CMK (cell line): ENCODE results near the genes FCER1G, FCRLA and FCRLB.

- RRBS: no CpG with 5 or more reads among the region's 8 CpGs
Observed at GRCh38 chr1:160707333-160708158, 4.1 kb downstream of the CD48 start.

- RRBS: no CpG with 5 or more reads among the region's 9 CpGs
Observed at GRCh38 chr1:160781933-160782649, 13.9 kb upstream of the LY9 start.

- RRBS: no CpG with 5 or more reads among the region's 10 CpGs
Observed at GRCh38 chr1:160797028-160797923, 1.3 kb downstream of the LY9 start.

GRCh38 chr1:160861925-160862438 is 705 bp downstream of the CD244 start:
- RRBS: no CpG with 5 or more reads among the region's 5 CpGs

GRCh38 chr1:160925797-160926351 is 28.7 kb downstream of the ITLN2 start:
- RRBS: no CpG with 5 or more reads among the region's 3 CpGs

GRCh38 chr1:161019518-161019989 is 1.4 kb downstream of the F11R start:
- RRBS: no CpG with 5 or more reads among the region's 5 CpGs

- RRBS: no CpG with 5 or more reads among the region's 5 CpGs
Observed at GRCh38 chr1:161021420-161021627, 372 bp upstream of the F11R start.

GRCh38 chr1:161099466-161100085 is 1.4 kb downstream of the KLHDC9 start:
- RRBS: no CpG with 5 or more reads among the region's 5 CpGs

DNA sequence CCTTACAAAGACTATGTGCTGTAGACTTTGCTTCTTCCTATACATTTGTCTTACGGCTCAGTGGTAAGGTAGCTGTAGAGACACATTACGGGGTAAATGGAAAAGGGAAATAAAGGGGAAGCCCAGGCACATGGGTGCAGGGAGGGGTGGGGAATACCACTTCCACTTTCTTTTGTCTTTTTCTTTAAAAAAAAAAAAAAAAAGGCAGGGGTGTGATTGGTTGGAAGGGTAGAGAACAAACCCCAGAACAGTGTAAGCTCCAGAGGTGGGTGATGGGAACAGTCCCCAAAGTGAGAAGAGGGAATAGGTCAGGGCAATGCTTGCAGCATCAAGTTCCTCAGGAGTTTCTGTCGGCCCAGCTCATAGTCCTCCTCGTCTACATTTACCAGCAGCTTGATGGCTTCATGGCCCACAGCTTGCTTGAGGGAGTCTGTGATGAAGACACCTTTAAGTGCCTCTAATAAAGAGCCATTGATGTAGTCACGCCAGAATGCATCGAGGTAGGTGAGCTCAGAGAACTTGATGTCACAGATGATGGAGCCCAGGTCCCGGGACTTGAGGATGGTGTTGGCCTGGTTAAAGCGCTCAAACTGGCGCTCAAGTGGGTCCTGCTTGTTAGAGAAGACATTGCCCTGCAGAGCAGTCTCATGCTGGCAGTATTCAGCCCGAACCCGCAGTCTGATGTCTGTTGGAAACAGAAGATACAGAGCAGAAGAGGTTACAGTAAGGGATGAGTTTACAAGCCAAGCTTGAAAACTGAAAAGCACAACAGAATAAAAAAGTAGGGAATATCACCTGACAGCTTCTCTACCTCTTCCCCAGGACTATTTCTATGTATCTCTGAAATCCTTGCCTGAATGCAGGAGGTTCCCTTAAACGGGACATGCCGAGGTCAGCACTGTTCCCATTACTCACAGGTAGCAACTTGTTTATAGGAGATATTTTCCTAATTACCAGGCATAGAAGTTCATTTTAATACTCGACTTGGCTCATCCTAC is 4.2 kb downstream of the NIT1 start:
- RRBS: no CpG with 5 or more reads among the region's 14 CpGs

DNA sequence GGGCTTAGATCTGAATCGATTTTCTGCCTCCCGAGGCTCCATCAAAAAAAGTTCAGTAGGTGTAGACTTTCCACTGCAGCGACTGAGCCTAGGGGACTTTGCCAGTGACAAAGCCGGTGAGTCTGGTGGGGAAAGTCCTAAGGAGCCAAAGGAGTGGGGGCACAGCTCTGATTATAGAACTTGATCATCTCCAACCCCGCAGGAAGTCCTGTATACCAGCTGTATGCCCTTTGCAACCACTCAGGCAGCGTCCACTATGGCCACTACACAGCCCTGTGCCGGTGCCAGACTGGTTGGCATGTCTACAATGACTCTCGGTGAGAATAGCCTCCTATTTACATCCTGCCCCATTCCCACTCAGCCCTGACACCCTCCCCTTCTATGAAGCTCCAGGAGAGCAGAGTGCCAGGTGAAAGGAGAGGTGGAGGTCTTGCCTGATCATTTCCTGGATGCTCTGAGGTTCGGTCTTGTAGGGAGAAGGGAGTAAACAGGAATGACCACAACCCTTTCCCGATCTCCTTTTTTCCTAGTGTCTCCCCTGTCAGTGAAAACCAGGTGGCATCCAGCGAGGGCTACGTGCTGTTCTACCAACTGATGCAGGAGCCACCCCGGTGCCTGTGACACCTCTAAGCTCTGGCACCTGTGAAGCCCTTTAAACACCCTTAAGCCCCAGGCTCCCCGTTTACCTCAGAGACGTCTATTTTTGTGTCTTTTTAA is 1.2 kb upstream of the PPOX start:
- RRBS: no CpG with 5 or more reads among the region's 15 CpGs

- RRBS: no CpG with 5 or more reads among the region's 19 CpGs
Observed at GRCh38 chr1:161171086-161172294, 5.3 kb downstream of the PPOX start.

DNA sequence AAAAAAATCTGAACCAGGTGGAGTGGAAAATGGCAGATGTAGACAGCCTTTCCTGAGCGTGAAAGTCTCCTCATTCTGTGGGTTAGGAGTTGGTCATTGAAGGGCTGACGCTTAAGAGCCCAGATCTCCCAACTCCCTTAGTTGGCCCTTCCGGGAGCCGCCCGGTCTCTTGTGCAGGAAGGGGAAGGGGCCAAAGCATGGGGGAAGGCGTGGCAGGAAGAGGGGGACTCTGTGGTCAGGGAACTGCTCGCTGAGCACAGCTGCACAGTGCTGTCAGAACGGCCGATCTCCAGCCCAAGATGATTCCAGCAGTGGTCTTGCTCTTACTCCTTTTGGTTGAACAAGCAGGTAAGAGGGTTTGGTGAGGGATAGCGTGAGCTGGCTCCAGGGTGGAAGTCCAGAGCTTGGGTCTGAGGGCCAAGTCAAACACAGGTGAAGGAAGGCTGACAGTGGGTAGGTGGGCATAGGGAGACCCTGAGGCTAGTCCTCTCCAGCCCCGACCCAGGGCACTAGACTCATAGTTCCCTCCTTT is at the start of gene FCER1G:
FCER1G (plus strand) TSS at position 273 of the 532 bp plus-strand sequence.
- RRBS: no CpG with 5 or more reads among the region's 11 CpGs

DNA sequence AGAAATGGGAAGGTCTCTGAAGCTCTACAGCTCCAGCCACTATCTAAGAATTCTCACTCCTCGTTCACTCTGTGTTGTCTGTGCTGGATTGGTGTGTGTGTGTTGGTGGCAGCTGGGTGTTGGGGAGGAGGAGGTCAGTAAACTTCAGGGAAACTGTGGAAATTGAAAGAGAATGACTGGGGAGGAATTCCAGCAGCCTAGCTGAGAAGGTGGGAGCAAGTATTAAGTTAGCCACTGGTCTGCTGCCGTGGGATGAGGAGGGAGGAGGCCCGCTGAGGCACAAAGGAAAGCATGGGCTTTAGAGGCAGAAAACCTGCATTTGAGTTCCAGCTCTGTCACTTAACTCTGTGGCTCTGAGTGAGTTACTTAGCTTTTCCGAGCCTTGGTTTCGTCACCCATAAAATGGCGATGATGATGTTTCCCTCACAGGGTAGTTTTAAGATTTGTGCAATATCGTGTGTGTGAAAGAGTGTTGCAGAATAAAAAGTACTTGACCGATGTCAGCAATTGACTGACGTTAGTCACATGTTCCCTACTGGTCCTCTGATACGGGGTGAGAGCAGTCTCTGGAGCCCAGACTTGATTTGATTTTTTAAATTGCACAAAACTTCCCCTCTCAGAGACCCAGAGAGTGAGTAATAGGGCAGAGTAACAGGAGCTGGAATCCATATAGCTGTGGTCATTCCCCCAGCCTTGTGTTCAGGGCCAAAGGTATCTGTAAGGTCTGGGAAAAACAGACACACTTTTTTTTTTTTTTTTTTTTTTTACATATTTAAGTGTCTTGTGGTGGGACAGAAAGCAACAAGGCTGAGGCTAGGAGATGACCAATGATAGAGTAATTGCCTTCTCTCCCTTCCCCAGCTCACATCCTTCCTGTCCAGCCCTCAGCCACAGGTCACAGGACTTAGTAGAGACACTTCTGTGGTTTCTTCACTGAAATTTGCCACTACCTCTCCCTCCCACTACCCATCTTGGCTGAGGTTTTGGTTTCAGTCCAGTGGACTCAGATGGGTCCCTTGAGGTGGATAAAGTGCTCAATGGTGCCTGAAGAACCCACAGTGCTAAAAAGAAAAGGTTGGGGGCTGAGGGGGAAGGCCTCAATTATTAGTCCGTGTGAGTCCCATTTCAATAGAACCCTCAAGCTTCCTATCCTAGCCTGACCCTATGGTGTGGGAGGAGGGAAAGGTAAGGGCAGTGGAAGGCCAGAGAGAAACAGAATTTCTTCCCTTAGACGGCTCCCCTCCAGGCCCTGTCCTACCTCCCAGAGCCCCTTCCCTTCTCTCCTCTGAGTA is 2.0 kb downstream of the FCER1G start:
- RRBS: no CpG with 5 or more reads among the region's 12 CpGs

- RRBS: no CpG with 5 or more reads among the region's 5 CpGs
Observed at GRCh38 chr1:161225543-161225827, 375 bp upstream of the TOMM40L start.

DNA sequence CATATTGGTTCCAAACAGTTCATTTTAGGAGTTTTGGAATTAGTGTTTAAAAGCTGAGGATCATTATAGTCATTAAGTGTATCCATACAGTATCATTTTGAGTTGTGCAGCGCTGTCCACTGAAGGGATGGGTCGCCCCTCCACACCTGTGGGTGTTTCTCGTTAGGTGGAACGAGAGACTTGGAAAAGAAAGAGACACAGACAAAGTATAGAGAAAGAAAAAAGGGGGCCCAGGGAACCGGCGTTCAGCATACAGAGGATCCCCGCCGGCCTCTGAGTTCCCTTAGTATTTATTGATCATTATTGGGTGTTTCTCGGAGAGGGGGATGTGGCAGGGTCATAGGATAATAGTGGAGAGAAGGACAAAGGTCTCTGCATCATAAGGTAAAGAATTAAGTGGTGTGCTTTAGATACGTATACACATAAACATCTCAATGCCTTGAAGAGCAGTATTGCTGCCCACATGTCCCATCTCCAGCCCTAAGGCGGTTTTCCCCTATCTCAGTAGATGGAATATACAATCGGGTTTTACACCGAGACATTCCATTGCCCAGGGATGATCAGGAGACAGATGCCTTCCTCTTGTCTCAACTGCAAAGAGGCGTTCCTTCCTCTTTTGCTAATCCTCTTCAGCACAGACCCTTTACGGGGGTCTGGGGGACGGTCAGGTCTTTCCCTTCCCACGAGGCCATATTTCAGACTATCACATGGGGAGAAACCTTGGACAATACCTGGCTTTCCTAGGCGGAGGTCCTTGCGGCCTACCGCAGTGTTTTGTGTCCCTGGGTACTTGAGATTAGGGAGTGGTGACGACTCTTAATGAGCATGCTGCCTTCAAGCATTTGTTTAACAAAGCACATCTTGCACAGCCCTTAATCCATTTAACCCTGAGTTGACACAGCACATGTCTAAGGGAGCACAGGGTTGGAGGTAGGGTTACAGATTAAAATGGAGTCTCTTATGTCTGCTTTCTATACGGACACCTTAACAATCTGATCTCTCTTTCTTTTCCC is 1.7 kb downstream of the SDHC start:
- RRBS: no CpG with 5 or more reads among the region's 22 CpGs

DNA sequence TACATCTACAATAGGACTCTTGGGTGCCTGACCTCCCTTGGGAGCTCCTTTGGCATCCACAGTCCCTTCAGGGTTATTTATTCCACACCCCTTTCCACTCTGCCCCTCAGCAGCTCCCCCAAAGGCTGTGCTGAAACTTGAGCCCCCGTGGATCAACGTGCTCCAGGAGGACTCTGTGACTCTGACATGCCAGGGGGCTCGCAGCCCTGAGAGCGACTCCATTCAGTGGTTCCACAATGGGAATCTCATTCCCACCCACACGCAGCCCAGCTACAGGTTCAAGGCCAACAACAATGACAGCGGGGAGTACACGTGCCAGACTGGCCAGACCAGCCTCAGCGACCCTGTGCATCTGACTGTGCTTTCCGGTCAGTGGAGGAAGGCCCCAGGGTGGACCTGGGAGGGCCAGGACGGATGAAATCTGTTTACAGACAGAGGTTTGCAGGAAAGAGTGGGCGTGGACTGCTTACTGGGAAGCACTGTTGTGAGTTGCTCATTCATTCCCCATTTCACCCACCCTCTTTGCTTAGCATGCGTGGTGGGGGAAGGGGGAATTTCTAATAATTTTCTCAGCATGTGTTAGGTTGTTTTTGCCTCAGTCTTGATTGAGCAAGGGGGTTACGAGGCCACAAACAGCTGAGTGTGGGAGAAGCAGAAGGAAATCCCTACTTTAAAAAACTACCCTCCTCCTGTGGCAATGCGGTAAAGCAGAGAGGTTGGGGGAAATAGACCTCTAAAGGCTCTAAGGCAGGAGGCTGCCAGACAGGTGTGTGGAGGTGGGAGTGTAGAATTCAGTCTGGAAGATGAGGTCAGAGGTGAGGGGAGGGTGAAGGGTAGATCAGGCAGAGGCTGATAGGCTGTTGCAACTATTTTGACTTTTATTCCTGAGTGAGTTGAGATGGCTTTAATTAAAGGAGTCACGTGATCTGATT is 1.2 kb downstream of the FCGR2A start:
- RRBS: no CpG with 5 or more reads among the region's 15 CpGs

GRCh38 chr1:161530469-161531479 is 6.4 kb downstream of the HSPA6 start:
- RRBS: no CpG with 5 or more reads among the region's 59 CpGs

DNA sequence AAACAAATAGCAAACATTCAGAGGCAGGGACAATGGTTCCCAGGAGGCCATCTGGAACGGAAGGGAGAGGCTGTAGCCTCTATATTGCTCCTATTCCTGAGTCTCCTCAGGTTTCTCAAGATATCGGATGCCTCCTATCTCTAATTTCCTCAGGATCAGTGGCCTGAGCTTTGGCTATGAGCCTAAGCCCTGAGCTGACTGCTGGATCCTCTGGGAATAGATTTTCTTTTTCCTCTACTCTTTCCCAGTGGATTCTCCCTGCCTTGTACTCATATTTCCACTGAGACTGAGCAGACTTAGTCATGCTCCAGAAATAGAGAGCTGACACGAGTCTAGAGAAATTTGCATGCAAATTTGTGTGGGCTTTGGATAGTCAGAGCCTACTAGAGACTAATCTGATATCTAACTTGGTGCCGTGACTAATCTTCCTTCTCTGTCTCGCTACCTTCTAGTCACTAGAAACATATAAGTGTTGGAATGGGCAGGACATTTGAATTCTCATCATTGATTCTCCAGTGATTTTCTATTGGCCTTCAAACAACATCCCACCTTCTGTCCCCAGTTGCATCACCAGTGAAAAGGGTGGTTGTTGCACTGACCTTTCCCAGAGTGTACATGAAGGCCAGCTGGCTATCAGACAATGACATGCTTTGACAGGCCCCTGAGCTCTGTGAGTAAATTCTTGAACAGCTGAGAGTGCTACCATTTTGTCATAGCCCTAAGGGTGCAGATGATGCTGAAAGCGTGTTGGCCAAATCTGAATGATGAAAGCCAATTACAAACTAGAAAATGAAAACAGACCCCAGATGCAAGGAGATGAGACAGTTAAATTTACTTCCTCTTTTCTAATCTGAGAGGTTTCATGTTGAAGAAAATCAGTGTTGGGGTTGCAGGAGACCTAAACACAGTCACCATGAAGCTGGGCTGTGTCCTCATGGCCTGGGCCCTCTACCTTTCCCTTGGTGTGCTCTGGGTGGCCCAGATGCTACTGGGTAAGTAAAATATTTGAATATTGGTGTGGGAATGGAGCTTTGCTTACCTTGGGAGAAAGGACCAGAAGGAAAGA is at the start of gene FCRLA:
FCRLA (plus strand) TSS at position 878 of the 1,066 bp plus-strand sequence.
- RRBS: no CpG with 5 or more reads among the region's 6 CpGs

- RRBS: no CpG with 5 or more reads among the region's 7 CpGs
Observed at GRCh38 chr1:161718666-161719369, 2.5 kb upstream of the FCRLB start.

DNA sequence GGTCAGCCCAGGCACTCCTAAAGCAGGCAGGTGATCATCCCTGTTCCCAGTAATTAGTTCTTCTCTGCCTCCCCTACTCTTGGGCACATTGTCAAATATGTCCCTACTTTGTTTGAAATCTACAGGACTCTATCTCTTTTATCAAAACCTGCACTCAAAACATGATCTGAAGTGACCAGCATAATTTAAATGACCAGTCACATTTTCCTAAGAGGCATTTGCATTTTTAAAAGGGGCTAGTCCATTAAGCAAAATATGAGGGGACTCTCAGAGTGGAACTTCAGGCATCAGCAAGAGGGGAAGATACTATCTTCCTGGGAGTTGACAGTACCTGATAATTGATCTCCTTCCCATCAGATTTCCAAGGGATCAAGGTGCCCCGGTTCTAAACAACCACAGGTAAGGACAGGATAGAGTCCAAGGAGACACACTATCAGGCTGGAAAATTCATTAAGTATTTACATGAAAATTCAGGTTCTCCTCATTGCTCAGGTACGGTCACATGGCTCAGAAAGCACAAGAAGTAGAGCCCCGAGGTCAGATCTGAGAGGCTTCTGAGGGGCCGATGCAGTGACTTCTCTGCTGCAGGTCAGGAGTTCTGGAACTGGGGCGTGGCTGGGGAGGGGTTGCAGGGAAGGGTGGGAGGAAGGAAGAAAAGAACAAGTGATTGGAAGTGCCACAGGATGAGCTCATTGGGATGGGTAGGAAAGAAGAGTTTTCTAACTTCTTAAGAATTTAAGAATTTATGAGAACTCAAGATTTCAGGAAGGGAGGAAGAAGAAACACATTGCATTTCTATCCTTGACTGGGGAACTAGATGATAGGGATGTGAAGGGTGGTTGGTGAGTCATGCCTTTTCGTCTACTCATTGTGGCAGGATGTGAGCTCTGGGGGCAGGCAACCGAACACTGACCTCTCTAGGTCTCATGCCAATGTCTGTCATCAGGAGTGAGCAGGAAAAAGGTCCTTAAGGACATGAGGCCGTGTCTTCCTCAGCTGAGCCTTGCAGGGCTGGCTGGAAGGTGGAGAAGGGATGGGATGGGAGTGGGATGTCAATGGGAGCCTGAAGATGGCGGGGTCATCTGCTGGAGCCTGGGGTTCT is at the start of gene FCRLB:
FCRLB (plus strand) TSS at position 282 of the 1,102 bp plus-strand sequence.
- RRBS: no CpG with 5 or more reads among the region's 9 CpGs